ENCODE measurements around a stretch of chr3.

DNA sequence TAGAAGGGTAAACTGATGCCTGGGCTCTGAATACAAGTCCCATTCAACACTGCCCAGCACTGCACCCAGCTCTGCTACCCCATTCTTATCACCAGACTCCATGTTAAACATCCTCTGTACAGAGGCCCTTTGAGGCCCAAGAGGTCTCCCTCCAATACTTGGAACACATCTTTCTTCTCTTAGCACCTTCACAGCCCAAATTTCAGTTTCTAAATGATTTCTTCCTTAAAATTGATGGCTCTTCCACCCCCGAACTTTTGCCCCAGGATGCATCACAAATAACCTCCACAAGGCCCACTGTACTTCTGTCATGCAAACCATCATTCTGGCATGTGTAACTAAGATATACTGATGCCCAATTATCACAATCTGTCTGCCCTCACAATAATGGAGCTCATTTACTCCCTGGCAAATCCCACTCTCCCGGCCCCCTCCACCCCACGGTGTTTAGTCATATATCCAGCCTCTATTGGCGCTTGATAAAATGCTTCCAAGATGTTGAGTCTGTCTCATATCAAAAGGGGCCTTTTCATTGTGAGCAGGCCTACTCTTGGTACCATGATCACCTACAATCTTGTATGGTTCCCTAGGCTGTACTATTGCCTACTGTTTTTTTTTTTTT, 12.6 kb upstream of the GPX1 start:
- PRO-cap = no peak
- RAMPAGE, long total RNA, 4 experiments = no peak in any of the 4 experiments

GRCh38 chr3:49407567-49407920, 4.2 kb downstream of the RHOA start:
- PRO-cap = no peak
- RAMPAGE, long total RNA, 4 experiments = no peak in any of the 4 experiments

GRCh38 chr3:49411086-49411361, 752 bp downstream of the RHOA start:
- PRO-cap = no peak
- RAMPAGE, long total RNA, 4 experiments = no peak in any of the 4 experiments

DNA sequence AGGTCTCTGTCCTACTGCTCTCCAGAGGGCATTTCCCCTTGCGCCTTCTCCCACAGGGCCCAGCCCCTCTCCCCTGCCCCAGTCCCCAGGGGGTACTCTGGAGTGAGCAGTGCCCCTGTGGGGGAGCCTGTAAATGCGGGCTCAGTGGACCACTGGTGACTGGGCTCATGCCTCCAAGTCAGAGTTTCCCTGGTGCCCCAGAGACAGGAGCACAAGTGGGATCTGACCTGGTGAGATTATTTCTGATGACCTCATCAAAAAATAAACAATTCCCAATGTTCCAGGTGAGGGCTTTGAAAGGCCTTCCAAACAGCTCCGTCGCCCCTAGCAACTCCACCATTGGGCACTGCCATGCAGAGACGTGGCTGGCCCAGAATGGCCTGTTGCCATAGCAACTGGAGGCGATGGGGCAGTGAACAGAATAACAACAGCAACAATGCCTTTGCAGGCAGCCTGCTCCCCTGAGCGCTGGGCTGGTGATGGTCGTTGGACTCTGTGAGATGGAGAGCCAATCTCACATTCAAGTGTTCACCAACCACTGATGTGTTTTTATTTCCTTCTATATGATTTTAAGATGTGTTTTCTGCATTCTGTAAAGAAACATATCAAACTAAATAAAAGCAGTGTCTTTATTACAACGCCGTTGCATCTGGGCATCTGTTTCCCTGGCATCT, 19.2 kb upstream of the BSN start:
- PRO-cap = no peak
- RAMPAGE, long total RNA, 4 experiments = no peak in any of the 4 experiments

DNA sequence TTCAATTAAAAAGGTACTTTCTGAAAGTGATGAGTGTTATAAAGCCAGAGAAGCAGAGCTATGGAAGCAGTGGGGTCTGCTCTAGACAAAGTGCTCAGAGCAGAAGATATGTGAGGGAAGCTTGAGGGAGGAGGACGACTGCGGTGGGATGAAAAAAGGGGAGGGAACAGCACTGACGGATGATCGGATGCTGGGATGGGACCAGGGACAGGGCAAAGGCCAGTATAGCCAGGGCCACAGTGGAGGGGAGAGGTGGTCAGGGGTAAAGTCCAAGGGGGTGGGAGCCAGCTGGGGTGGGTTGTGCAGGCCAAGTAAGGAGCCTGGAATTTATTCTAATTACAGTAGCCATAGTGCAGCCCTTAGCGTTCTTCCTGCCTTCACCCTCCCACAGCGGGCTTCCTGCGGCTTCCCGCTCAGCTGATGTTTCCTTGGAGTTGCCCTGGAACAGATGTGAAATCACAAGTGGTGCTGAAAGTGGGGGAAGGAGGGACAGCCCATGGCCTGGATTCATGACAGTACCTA, 7.6 kb upstream of the APEH start:
- PRO-cap = no peak
- RAMPAGE, long total RNA, 4 experiments = no peak in any of the 4 experiments

- PRO-cap = no peak
- RAMPAGE, long total RNA, 4 experiments = no peak in any of the 4 experiments
Measured at GRCh38 chr3:49674924-49675397, 810 bp downstream of the APEH start.

GRCh38 chr3:49802778-49802941, 401 bp upstream of the INKA1 start:
- PRO-cap = no peak
- RAMPAGE, long total RNA, 4 experiments = no peak in any of the 4 experiments

DNA sequence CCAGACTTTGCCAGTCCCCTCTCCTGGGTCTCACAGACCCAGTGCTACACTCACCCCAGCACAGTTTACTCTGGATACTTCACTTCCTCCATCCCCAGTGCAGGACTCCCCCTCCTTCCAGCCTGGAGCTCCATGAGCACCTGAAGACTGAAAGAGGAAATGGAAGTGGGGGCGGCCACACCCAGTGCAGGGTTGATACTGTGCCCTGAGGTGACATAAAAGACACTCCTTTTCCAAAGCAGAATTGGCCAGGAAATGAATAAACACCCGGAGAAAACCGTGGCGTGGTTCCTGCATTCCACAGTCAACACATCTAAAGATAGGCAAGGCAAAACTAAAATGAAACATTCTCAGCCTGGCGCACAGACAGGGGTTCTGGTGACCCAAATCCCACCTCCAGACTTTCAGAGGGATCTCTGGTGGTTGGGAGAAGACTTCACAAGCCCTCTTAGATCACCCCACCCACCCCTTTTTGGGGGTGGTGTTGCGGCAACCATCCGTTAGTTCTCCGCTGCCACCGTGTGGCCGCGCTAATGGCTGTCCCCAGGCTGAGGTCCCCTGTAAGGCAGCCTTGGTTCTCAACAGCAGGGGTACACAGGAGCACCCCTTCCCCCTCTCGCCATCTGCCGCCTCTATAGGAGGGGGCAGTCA, 2.4 kb upstream of the MST1R start:
- PRO-cap = no peak
- RAMPAGE, long total RNA, 4 experiments = no peak in any of the 4 experiments

DNA sequence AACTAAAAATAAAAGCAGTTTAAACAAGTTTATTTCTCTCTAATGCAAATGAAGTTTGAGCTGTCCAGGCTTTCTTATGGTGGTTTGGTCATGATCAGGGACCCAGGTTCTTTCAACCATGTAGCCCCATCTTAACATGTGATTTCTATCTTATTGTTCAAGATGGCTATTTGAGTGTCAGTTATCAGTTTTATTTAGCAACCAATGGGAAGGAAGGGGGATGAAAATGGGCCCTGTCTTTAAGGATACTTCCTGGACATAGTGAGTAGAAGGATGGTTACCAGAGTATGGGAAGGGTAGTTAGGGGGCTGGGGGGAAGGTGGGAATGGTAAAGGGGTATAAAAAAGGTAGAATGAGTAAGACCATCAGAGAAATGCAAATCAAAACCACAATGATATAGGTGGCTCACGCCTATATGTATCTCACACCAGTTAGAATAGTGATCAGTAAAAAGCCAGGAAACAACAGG, 58.1 kb upstream of the RBM5 start:
- PRO-cap = no peak
- RAMPAGE, long total RNA, 4 experiments = no peak in any of the 4 experiments

- PRO-cap = no peak
- RAMPAGE, long total RNA, 4 experiments = no peak in any of the 4 experiments
Measured at GRCh38 chr3:50042553-50043332, 46.0 kb upstream of the RBM5 start.

DNA sequence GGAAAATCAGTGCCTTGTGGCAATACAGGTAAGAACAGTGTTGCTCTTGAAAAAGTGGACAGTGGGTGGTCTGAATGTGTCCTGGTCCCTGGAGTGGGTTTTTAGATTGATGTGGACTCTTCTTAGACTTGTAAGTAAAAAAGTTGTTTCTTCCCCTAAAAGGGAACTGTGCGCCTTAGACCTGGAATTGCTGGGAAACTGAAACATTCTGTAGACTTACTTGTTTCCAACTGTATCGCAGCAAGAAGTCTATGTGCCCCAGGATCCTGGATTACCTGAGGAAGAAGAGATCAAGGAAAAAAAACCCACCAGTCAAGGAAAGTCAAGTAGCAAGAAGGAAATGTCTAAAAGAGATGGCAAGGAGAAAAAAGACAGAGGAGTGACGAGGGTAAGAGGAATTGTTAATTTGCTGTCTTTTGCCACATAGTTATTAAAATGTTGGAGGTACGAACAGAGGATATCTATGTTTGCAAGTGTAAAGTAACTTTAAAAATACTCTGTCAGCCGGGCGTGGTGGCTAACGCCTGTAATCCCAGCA, 26.9 kb upstream of the RBM5 start:
- PRO-cap = no peak
- RAMPAGE, long total RNA, 4 experiments = no peak in any of the 4 experiments

DNA sequence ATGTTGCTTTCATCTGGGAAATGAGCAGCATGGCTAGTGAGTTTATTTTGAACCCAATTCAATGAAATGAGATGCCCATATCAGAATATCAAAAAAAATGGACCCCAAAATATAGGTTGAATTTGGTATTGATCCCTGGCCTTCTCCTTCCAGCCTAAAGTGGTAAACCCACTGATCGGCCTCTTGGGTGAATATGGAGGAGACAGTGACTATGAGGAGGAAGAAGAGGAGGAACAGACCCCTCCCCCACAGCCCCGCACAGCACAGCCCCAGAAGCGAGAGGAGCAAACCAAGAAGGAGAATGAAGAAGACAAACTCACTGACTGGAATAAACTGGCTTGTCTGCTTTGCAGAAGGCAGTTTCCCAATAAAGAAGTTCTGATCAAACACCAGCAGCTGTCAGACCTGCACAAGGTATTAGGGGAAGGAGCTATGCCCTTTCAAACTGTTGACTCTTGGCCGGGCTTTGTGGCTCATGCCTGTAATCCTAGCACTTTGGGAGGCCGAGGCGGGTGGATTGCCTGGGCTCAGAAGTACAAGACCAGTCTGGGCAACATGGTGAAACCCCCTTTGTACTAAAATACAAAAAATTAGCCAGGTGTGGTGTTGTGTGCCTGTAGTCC, 22.5 kb upstream of the RBM5 start:
- PRO-cap = no peak
- RAMPAGE, long total RNA, 4 experiments = no peak in any of the 4 experiments

DNA sequence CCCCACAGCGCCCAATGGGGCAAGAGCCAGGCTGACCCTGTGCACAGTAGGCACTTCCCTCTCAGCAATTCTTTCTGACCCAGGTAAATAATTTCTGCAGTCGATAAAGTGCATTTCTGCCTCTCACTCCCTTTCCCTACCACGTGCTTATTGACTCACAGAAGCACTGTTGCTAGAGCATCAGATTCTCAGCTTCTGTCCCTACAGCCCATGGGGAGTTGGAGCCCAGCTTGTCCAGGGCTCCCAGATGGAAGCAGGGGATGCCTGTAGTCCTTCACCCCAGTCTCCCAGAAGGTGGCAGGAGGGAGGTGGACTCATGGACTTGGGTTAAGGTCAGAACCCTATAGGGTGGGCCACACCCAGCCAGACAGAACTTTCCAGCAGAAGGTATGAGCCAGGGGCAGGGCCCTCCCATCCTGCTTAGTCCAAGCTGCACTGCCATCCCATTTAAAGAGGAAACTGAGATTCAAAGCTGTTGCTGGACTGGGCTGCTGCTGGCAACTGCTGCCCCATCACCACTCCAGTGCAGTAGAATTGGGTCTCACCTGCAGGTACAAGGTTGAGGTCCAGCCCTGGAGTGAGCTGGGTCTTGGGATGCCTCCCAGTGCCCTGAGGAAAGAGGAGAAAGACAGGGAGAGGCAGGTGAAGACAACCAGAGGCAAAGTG, 33.0 kb upstream of the SEMA3F start:
- PRO-cap = no peak
- RAMPAGE, long total RNA, 4 experiments = no peak in any of the 4 experiments

DNA sequence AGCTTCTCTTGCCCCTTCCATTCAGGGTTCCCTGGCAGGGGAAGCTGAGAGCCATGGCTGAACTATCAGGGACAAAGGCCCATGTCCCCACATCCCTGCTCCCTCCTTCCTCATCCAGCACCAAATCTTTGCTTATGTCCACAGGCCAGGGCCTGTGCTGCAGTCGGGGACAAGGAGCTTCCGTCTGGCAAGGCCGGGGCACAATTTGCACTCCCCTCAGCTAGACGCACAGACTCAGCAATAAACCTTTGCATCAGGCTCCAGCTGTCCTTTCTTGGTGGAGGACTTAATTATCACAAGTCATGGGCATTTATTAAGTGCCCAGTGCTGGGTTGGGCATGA, 4.8 kb downstream of the GNAT1 start:
- PRO-cap = no peak
- RAMPAGE, long total RNA, 4 experiments = no peak in any of the 4 experiments

- PRO-cap = no peak
- RAMPAGE, long total RNA, 4 experiments = no peak in any of the 4 experiments
Measured at GRCh38 chr3:50207179-50208186, 2.4 kb downstream of the SLC38A3 start.

- PRO-cap = no peak
- RAMPAGE, long total RNA, 4 experiments = no peak in any of the 4 experiments
Measured at GRCh38 chr3:50242106-50242505, 6.1 kb downstream of the GNAI2 start.

- PRO-cap = no peak
- RAMPAGE, long total RNA, 4 experiments = no peak in any of the 4 experiments
Measured at GRCh38 chr3:50245783-50246511, 9.9 kb downstream of the GNAI2 start.

DNA sequence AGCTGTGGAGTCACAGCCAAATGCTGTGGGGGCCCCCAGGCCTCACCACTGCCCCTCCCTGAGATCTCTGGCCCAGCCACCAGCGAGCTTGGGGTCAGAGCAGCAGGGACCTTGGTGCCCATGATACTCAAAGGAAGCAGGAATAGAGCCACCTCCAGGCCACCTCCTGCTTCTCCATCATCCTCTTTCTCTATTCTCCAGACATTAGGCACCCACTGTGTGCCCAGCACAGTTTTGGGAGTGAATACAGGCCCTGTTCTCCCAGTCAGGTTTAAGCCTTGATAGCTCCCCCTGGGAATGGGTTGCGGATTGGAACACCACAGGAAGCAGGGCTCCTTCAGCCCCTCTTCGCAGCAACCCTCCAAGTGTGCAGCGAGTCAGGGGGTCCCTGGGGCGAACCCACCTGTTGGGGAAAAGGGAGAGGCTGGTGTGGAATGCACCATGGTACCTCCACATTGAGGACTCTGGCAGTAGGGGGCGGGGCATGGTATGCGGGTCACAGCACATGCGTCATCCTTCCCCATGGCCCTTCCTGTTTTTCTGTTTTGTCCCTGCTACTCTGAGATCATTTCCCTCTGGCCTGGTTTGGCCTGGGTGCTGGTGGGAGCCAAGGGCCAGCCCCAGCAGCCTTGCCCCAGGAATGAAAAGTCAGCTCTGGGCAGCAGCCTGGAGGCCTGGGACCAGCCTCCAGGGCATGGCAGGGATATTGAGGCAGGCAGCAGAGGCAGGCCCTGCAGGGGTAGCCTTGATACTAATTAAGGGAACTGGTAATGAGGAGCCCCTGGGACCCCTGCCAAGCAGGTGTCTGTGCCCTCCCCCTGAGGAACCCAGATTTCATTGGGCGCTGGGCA, 14.2 kb upstream of the SEMA3B start:
- PRO-cap = no peak
- RAMPAGE, long total RNA, 4 experiments = no peak in any of the 4 experiments

GRCh38 chr3:50269598-50270347, 826 bp downstream of the SEMA3B start:
- PRO-cap = no peak
- RAMPAGE, long total RNA, 4 experiments = no peak in any of the 4 experiments

DNA sequence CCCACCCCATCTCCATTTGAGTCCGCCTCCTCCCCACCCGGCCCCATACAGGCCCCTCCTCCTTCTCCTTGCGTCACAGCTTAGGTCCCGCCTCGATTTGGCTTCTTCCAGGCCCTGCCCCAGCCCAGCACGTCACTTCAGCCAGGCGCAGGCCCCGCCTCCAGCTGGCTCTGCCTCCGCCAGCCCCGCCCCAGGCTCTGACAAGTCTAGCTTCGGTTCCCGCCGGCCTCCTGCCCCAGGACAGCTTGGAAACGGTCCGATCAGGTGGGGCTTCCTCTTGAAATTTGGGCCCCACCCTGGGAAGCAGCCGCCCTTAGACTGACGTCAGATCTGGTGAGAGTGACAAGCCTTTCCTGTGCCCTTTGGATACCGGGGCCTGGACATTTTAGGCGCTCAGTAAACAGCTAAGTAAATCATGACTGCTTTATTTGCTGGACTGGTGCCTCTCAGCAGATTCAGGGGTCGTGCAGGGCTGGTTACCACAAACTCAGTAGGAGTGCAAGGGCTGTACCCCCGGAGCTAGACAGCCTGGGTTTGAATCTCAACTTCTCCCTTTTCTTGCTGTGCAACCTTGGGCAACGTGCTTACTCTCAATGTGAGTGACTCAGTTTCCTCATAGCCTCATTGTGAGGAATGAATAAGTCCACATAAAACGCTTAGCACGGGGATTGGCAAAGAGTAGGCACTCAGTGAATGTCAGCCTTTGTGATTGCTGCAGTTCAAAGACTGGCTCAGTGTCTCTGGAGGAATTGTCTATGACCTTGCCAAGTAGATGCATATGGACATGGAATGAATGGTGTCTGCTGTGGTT, 484 bp upstream of the HYAL3 start:
- PRO-cap = no peak
- RAMPAGE, long total RNA, 4 experiments = start-site peak on the plus strand in 1 of 4 experiments, centred at position 213 of the sequence, 5 reads per replicate